Metastatic Liver Carcinoma in the Adrenal Gland (tissue), 2 donors: ENCODE measurements around a stretch of chr11.

GRCh38 chr11:12268950-12269533 is 108.3 kb upstream of the PARVA start:
- PRO-cap, 2 experiments, result no peak in any of the 2 experiments

GRCh38 chr11:12286980-12287371 is 90.4 kb upstream of the PARVA start:
- PRO-cap, 2 experiments, result no peak in any of the 2 experiments

- PRO-cap, 2 experiments, result no peak in any of the 2 experiments
Observed at GRCh38 chr11:12366050-12366833, 11.1 kb upstream of the PARVA start.

GRCh38 chr11:12435469-12435820 is 58.1 kb downstream of the PARVA start:
- PRO-cap, 2 experiments, result no peak in any of the 2 experiments

GRCh38 chr11:12725549-12726202 is 51.5 kb downstream of the TEAD1 start:
- PRO-cap, 2 experiments, result no peak in any of the 2 experiments

GRCh38 chr11:12864665-12865208 is 144.4 kb upstream of the RASSF10 start:
- PRO-cap, 2 experiments, result no peak in any of the 2 experiments

GRCh38 chr11:12878309-12878726 is 130.8 kb upstream of the RASSF10 start:
- PRO-cap, 2 experiments, result no peak in any of the 2 experiments

- PRO-cap, 2 experiments, result no peak in any of the 2 experiments
Observed at GRCh38 chr11:13009784-13010879, 1.0 kb downstream of the RASSF10 start.

GRCh38 chr11:13140349-13141031 is 131.4 kb downstream of the RASSF10 start:
- PRO-cap, 2 experiments, result no peak in any of the 2 experiments

DNA sequence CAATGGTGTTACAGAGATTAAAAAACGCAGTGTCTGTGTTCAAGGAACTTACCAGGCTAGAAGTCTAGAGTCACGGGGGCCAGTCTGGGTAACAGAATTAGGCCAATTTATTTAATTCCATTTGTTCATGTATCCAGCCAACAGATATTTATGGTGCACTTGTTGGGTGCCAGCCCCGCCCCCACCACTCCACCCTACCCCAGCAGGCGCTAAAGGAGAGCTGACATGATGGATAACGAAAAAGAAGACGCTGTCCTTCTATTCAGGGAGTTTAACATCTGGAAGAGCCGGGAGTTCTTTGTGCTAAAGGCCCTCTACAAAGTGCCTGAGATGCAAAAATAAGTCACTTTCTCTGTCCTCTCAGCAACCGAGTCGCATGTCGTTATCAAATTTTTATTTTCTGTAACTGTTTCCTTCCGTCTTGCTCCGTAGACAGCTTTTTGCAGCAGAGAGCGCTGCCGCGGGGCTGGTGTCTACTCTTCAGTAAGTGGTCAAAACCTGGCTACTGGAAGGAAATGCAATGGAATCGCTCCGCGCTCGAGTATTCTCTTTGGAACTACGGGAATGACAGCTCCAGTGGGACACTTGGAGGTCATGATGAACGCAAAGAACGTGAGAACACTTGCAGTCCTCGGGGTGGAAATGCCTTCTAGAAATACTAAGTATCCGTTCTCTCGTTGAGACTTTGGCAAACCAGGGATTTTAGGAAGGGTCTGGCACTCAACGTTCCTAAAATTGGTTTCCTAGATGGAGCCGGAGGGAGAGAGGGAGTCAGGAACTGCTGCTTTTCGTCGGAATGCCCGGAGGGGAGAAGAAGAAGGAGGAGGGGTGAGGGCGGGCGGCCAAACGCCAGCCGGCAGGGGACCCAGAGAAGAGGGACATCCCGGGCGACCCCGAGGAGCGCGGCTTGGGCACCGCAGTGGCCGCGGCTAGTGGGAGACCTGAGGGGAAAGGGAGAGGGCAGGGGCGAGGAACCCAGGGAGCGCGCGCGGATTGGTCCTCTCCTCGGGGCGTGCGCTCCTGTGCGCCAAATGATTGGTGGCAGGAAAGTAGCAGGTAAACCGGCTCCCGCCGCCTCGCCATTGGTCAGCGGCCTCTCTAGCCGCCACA is 774 bp upstream of the BMAL1 start:
- PRO-cap, 2 experiments, result peak in 2 of 2 experiments; most common minus-strand start position 943 of the sequence (in 2)

DNA sequence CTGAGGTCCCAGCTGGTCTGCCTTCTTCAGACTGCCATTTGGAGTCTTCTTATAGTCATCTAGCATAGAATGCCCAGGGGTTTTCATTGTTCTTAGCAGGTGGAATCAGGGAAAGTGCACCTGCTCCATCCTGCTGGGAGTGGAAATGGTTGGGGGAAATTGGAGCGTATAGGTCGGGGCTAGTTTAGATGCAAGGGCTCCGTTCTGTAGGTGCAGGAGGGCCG is 28.3 kb downstream of the BMAL1 start:
- PRO-cap, 2 experiments, result no peak in any of the 2 experiments

- PRO-cap, 2 experiments, result no peak in any of the 2 experiments
Observed at GRCh38 chr11:13369352-13369853, 91.8 kb downstream of the BMAL1 start.

GRCh38 chr11:13952264-13952560 is 10.3 kb upstream of the SPON1 start:
- PRO-cap, 2 experiments, result no peak in any of the 2 experiments

DNA sequence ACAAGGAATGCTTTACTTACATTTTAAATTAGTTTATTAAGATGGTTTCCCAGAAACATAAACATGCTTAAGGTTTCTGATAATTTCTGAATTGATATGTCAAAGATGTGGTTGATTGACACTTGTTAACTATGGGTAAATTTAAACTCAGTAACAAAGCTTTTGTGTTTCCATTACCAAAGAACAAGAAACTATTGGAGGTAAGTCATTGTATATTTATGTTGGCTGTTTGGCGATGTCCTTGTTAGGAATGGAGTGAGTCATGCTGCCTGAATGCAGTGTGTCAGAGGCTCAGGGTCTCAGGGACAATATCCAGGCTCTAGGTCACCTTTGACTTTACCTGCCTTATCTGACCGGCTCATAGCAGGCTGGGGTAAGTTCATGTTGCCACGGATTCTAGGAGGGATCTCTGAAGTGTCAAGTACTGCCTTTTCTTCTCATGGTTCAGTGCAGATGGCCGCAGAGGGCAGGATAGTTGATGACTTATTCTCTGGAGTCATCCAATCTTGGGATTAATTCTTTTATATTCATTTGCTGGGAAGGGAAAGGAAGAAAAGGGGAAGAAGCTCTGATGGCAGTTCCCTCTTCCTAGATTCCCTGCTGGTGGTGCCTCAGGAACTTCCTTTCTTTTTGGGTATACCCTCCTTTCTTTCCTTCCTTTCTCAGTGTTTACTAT is 53.2 kb downstream of the SPON1 start:
- PRO-cap, 2 experiments, result no peak in any of the 2 experiments

DNA sequence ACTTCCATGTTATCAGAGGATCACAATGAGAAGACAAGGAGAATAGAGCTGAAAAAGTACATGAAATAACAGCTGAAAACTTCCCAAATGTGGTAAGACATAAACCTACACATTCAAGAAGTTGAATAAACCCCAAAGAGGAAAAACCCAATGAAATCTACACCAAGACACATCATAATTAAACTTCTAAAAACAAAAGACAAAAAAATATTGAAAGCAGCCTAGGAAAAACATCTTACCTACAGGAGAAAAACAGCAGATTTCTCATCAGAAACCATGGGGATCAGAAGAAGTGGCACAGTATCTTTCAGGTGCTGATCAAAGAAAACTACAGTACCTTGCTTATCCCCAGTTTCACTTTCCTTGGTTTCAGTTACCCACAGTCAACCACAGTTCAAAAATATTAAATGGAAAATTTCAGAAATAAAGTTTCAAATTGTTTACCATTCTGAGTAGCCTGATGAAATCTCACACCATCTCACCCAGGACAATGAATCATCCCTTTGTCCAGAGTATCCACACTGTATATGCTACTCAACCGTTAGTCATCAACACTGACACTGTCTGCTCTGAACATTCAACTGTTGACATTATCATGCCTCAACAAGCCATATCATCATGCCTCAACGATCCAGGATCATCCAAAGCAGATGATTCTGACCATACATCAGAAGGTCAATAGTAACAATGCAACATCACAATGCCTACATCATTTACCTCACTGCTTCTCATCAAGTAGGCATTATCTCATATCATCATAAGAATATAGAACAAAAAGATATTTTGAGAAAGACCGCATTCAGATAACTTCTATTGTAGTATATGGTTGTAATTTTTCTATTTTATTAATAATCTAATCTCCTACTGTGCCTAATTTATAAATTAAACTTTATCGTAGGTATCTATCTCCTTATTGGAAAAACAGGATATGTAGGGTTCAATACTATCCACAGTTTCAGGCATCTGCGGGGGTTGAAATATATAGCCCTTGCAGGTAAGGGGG is 21.9 kb downstream of the RRAS2 start:
- PRO-cap, 2 experiments, result no peak in any of the 2 experiments

DNA sequence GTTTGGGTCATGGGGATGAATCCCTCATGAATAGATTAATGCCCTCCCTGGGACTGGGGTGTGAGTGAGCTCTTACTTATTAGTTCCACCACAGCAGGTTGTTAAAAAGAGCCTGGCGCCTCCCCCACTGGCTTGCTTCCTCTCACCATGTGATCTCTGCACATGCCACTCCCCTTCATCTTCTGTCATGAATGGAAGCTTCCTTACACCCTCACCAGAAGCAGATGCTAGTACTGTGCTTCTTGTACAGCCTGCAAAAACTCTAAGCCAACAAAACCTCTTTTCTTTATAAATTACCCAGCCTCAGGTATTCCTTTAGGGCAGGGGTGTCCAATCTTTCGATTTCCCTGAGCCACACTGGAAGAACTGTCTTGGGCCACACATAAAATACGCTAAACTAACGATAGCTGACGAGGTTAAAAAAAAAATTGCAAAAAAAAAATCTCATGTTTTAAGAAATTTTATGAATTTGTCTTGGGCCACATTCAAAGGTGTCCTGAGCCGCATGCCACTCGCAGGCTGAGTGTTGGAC is 8.6 kb downstream of the RRAS2 start:
- PRO-cap, 2 experiments, result no peak in any of the 2 experiments

- PRO-cap, 2 experiments, result no peak in any of the 2 experiments
Observed at GRCh38 chr11:14415029-14415663, 56.2 kb upstream of the RRAS2 start.

DNA sequence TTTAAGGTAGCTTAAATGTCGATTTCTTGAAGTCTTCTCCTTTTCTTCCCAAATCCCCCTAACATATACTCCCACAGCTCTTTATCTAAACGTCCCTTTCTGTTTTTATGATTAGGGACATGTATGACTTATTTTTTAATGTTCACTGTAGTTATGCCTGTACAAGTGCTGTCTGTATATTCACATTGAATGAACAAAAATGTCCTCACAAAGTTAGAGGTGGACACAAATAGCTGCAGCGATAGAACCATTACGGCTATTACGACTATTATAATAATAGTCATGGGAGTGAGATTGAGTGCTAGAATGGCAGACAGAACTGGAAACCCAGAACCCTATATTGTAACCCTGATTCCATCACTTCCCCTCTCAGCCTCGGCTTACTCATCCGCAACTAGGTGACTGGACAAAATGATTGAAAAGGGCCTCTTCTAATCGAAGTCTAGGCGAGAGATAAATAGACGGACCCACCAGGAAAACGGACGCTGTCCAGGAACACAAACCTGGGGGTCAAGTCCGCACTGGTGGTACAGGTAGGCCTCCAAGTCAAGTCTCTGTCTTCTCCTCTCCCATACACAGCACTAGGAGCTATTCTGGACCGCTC is 682 bp downstream of the PSMA1 start:
- PRO-cap, 2 experiments, result no peak in any of the 2 experiments

- PRO-cap, 2 experiments, result no peak in any of the 2 experiments
Observed at GRCh38 chr11:14634035-14634368, 9.6 kb upstream of the PDE3B start.

- PRO-cap, 2 experiments, result no peak in any of the 2 experiments
Observed at GRCh38 chr11:14764958-14765790, 121.6 kb downstream of the PDE3B start.